LUHMES (cell line): Measurements from ENCODE around the genes RHOF and HPD.

GRCh38 chr12:121785000-121785440 lies 8.5 kb downstream of the RHOF start:
- PRO-cap: no peak

DNA sequence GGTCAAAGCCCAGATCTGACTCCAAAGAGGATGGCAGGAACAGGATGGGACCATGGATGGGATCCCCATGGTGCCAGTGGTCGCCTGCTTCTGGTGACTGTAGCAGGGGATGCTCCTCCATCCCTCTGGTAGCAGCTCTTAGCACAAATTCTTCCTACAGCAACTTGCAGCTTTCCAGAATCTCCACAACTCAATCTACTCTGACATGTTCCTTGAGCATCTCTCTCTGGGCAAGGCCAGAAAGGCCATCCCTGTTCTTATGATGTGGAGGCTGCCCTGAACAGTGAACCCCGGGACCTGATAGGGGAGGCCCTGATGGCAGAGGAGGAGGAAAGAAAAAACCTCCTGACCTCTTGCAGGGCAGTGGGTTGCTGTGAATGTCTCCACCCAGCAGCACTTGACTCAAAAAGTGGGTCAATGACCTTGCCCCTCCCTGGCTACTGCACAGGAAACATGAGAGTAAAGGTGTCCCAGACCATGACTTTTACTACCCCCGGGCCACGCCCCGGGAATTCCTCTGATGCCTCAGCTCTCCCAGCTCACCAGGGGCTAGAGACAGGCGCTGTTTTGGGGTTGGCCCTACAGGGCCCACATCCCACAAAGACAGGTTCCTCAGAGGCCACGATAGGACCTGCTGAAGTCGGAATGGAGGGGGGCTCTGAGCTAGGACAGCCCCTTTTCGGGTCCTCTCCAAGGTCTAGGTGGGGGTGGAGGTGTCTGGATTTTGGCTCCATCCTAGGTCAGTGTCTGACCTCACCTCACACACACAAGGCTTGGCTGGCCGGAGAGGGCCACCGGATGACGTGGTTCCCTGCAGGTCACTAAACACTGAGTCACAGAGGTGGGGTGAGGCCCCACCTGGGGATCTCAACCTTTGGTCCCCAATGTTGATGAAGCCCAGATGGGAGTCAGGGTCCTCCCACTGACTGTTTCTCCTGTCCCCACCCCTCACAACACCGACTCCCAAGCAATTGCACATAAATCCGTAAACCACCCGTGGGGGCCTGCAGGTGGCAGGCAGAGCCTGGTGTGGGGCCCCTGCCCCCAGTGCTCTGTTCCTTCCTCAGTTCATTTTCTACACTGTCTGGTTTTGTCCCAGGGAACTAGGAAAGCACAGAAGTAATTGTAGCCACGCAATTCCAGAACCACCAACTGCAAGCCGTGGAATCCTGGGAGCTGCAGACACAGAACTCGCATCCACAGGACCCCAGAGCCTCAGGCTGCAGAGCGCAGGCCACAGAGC lies 1.6 kb downstream of the RHOF start:
- PRO-cap: no peak

GRCh38 chr12:121793396-121794594 lies at the start of gene RHOF:
Gene RHOF (minus strand): TSS chr12:121793688.
- PRO-cap: bidirectional peak, plus-strand start at chr12:121793775, minus-strand start at chr12:121793666; unidirectional peak, minus-strand start at chr12:121793954; bidirectional peak, plus-strand start at chr12:121794420, minus-strand start at chr12:121794342

DNA sequence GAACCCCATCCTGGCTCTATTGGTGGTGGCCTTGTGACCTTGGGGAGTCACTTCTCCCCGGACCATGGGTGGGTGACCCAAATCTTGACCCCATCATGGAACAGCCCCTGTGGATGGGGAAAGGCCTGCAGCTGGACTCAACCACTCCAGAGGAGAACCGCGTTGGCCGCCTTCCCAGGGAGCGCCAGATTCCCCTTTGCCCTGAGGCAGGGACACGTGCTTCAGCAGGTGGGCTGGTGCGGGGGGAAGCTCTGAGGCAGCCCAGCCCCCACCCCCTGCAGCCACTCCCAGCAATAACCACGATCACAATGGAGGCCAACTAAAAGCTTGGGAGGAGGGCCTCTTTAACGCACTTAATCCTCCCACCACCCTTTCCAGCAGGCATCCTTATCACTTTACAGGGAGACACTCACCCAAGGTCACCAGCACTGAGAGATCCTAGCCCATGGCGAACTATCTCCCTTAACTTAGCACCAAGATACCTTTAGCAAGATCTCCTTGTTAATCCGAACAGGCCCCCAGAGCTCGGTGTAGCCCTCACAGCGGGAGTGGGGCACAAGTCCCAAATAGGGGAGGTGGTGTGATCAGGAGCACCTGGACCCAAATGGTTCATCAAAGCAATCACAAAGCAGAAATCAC lies 4.8 kb upstream of the RHOF start:
- PRO-cap: bidirectional peak, plus-strand start at position 283 of the sequence, minus-strand start at position 199 of the sequence

DNA sequence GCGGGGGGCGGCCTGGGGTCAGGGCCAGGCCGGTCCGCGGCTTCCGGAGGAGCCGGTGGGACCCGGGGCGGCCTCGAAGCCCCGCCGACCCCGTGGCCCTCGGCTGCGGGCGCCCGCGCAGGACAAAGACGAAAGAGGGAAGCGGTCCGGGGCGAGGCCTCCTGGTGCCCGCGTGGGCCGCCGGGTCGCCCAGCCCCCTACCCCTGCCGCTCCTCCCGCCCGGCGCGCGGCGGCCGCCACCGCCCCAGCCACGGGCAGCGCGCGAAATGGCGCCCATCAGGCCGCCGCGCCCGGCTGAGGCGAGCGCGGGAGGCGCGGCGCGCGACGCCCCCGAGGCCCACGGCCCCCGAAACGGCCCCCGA lies 3.4 kb upstream of the SETD1B start:
- PRO-cap: bidirectional peak, plus-strand start at position 256 of the sequence, minus-strand start at position 138 of the sequence

DNA sequence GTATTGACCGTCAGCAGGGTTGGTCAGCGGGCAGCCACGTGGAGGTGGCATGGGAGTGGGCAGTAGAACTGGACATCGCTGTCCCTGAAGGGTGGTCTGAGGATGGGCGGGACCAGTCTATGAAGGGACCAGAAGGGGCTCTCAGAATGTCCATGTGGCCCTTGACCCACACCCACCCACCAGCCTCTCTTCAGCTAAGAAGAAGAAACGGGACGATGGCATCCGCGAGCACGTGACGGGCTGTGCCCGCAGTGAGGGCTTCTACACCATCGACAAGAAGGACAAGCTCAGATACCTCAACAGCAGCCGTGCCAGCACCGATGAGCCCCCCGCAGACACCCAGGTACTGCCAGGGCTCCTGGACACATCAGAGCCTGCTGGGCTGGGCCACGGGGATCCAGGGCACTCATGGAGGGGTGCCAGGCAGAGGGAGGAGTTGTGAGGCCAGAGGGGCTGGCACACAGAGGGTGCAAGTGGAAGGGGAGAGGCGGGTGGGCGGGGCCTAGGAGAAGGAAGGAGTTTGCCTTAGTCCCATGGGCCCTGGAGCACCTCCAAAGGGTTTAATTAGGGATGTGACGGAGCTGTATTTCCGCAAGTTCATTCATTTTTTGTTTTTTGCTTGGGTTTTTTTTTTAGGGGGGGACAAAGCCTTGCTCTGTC lies 21.3 kb downstream of the SETD1B start:
- PRO-cap: no peak

DNA sequence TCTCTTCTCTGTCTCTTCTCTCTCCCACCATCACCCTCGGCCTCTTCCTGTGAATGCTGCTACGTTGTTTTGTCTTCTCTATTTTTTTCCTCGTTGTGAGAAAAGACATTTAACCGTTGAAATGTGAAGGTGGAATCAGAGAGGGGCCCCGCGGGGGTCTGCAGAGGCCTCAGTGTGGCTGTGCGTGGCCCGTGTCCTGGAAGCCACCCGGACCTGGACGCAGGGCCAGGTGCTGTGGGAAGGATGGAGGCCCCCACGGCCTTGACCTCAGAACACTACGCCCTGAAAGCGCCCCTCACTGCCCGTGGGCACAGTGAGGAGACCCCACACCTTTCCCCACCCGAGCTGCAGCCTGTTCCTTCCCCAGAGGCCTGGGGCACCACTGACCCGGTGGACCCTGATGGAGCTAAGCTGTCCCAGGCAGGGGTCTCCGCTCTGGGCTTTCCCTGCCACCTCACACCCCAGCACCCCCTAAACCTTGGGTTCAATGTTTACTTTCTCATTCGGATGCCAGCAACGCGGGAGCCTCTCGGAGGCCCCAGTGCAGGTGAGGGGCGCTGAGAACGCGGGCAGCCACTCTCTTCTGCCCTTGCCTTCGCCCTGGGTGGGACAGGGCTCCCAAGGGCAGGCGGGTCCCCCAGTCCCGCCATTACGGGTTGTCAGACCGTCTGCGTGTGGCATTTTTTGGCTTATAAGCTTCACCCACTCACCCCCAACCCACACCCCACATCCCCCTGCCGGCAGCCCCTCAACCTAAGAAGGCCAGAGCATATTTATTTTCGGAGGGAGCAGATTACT lies 26.9 kb downstream of the SETD1B start:
- PRO-cap: no peak

DNA sequence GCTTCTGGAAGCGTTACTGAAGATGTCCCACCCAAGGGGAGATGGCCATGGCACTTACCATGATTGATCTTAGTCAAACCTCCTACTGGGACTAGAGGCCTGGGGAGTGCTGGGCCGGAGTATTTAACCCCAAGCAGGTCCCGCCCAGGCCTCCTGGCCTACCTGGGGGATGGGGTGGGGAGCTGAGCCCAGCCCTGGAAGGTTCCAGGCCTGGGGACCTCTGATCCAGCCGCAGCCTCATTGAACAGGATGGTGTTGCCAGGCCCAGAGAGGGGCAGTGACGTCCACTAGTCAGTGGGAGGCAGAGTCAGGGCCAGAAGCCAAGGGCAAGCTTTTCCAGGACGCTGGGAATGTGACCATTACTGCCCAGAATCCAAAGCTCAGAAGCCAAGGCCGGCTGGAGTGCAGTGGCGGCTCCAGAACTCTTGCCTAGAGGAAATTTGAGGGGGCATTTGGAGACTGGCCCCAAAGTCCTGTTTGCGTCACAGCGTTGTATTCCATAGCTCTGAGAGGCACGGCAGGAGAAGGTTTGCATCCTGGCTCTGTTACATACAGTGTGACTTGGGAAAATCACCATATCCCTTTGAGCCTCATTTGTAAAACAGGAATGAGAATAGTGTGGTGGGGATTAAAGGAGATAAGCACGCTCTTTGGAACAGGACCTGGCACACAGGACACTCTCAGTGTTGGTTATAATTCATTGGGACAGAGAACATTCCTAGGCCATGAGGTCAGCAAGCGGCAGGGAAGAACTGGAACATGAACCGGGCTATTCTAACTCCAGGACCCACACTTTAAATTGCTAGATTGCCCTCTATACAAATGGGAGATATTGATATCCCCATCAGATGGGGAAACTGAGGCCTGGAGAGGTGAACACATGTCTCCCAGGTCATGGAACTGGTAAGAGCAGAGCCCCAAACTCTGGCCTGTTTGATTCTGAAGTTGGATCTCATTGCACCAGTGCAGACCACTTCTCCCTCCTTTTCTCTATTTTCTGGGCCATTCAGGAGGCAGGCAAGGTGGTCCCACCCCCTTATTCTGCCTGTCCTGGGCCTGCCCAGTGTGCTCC lies at the start of gene HPD:
Gene HPD, minus strand, starts transcription at position 97 of the 1,072 bp plus-strand sequence.
- PRO-cap: no peak

- PRO-cap: no peak
These were observed 44.9 kb downstream of the CFAP251 start for GRCh38 chr12:121963251-121963695.

DNA sequence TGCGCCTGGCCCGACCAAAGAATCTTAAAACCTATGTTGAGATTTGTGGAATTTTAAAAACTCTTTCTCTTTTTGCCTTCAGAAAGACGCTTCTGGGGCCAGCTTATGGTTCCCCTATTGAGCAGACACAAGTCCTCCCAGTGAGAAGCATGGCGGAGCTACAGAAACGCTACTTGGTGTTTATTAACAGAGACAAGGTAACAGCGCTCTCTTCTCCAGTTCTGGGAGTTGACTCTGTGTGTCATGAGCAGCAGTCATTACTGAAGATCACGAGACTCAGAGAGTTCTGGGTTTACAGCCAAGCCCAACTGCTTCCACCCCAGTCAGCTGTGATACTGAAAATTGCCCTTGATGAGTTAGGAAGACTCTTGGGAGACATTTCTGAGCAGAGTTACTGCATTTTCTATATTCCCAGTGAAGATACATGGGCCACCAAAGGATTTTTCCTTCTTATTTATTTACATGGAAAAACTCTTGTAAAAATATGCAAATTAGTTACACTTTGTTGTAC lies 48.5 kb downstream of the CFAP251 start:
- PRO-cap: no peak

- PRO-cap: no peak
These were observed 17.2 kb upstream of the BCL7A start for GRCh38 chr12:122004224-122005205.

DNA sequence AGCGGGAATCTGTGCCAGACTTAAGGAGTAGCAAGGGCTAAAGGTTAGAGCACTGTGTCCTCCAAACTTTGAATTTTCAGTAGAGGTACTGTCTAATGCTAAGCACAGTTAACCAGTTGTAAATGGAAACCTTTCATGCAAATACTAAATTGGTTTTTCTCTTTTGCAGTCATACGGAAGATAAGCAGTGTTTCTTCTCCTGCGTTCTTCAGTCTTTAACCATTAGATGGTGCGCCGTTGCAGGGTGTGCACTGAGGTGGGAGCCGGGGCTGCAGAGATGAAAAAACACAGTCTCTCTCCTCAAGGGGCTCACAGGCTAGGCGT lies 5.1 kb downstream of the MLXIP start:
- PRO-cap: no peak

DNA sequence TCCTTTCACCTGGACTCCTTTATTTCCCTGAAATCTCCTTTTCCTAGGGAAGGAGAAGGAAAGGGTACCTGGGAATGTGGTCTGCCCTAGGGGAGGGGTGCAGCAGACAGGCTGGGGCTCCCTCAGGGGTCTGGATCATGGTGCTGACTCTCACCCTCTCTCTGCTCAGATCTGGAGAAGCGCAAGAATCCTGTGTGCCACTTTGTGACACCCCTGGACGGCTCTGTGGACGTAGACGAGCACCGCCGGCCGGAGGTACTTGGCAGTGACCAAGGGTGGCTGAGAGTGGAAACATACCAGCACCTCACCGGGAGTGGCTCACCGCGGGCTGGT lies 46.3 kb downstream of the IL31 start:
- PRO-cap: no peak

GRCh38 chr12:122146546-122147138 lies 27.4 kb downstream of the IL31 start:
- PRO-cap: no peak

GRCh38 chr12:122184475-122185041 lies 1.6 kb downstream of the LRRC43 start:
- PRO-cap: no peak

DNA sequence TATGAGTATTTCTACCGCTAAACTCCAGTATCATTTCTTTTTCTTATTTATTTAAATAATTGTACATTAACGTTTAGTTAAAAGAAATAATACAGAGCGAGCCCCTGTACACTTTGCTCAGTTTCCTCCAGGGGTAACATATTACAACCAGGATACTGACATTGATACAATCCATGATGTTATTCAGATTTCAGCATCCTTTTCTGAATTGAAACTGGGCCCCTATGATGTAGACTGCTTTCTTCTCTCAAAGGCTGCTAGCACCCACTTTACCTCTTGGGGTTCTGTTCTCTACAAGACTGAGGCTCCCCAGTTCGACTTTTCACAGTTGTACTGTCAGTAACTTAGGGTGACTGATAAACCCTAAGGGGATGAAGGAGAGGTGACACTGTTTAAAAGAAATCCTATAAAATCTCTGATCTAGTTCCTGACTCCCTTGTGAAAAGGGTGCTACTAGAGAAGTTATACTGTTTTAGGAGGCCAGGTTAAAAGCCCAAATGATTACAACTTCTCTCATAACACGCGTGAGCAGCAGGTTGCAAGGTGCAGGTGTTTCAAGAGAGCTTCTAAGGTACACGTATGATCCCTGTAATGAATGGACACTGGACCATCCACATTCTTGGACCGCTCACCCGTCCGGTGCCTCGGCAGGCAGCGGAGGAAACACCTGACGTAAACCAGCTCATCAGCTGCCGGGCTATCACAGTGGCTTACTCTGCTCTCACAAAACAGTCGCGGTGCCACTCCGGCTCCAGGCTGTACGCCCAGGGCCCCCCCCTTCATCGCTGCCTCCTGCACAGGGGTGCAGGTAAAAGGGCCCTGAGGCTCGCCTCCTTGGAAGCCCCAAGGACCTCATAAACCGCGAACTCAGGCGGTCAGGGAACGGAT lies 687 bp downstream of the VPS33A start:
- PRO-cap: bidirectional peak, plus-strand start at position 730 of the sequence, minus-strand start at position 657 of the sequence

- PRO-cap: no peak
These were observed 56.9 kb upstream of the VPS33A start for GRCh38 chr12:122323163-122323665.

DNA sequence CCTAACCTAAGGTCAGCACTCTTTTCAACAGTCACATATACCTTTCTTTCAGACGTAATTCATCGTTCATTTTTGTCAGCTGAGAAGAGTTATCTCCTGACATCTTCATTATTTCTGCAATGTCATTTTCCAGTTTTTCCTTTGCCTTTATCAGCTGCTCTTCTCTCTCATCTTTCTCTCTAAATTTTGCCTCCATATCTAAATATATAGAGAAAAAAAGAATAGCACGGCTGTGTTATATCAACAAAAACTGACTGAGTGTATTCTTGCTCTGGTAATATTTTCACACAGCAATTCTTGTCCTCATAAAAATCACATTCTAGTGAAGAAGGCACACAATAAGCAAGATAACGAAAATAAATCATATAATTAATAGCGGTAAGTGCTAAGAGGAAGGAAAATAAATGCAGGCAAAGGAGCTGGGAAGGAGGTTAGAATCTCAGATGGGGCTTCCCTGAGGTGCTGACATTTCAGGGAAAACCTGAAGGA lies 66.7 kb upstream of the VPS33A start:
- PRO-cap: no peak

DNA sequence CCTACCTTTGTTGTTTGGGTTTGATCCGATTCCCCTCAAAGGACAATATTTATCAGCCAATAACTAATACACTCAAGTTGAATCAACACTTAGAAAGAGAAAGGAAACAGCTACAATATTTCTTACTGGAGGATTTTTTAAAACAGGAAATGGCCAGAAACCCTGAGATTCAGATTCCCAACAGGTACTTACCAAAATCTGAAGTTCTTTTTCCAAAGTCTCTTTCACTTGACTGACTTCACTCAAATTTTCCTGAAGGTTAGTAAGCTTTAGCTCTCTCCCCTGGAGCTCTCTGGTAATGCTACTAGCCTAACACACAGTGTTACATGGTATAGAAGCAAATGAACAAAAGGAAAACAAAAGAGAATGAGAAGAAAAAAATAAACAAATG lies 70.1 kb upstream of the VPS33A start:
- PRO-cap: no peak

DNA sequence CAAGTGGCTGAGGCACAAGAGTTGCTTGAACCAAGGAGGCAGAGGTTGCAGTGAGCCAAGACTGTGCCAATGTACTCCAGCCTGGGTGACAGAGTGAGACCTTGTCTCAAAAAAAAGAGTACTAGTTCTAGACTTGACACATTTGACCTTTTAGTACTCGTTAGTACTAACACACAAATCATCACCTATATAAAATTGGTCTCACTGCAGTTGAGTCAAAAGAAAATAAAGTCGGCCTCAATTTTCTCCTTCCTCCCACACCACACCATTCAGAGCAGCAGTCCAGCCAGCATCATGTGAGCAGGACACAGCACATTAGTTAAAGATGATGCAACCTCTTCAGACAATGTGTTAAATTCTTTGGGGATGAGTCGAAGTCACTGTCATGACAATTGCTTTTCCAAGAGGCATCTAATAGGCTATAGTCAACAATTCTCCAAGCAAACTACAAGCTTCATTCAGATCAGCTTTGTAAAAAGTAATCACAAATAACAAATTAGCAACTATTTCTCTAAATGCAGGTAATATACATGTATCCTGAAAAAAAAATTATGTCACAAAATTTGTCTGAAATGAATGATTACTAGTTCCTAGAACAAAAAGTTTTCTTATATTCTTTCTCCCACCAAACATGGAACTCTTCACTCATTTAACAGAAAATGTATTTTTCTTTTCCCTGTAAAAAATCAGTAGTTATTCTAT lies 55.6 kb downstream of the CLIP1 start:
- PRO-cap: no peak